ReNcell CX (cell line): Measurements from ENCODE around the gene EPDR1.

GRCh38 chr7:37210964-37211604 lies 237.6 kb downstream of the ELMO1 start:
- PRO-cap, result no peak

DNA sequence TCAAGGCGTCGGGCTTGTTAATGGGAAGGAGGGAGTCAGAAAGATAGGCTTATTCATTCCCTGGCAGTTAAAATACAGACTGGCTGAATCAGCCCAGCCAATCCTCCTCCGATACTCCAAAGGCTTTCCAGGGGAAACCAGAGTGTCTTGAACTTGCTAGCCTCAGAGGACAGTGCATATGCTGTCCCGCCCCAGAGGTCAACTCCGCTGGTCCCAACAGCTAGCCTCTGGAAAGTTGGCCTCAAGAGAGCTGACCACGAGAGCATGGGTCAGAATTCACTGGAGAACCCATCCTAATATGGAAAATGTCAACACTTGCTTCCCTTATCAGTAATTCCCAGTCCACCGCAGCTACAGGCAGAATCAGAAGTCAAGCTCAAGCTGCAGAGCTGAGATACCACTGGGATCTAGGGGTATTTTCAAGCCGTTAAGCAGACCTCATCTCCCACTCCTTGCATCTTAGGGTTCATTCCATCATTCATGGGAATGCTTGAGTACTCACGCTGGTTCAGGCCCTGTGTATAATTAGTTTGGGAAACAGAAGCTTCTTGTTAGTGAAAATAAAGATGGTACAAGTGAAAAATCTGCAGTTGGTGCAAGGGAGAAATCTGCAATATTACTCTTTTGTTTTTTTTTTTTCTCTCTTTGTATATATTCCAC lies 42.9 kb downstream of the ELMO1 start:
- PRO-cap, result no peak

- PRO-cap, result no peak
Measured at GRCh38 chr7:37416913-37417546, 31.6 kb downstream of the ELMO1 start.

DNA sequence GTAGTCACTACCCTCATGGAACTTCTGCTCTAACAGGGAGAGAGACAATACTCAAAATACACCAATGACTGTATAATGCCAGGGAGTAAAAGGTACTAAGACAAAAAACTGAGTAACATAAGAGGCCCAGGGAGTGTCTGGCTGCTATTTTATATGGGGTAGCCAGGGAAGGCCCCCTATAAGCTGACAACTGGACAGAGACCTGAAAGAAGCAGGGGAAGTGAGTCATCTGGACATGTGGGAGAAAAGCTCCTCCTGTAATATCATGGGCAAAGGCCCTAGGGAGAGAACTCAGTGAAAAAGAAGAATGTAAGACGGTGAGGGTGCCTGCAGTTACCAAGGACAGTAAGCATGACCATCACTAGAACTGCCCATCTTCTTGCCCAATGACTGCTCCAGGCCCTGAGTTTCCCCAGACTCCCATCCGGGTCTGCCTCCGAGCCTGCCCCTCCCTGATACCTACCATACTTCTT lies 2.4 kb downstream of the ELMO1 start:
- PRO-cap, result no peak

- PRO-cap, result no peak
Measured at GRCh38 chr7:37449549-37449930, 876 bp upstream of the ELMO1 start.

DNA sequence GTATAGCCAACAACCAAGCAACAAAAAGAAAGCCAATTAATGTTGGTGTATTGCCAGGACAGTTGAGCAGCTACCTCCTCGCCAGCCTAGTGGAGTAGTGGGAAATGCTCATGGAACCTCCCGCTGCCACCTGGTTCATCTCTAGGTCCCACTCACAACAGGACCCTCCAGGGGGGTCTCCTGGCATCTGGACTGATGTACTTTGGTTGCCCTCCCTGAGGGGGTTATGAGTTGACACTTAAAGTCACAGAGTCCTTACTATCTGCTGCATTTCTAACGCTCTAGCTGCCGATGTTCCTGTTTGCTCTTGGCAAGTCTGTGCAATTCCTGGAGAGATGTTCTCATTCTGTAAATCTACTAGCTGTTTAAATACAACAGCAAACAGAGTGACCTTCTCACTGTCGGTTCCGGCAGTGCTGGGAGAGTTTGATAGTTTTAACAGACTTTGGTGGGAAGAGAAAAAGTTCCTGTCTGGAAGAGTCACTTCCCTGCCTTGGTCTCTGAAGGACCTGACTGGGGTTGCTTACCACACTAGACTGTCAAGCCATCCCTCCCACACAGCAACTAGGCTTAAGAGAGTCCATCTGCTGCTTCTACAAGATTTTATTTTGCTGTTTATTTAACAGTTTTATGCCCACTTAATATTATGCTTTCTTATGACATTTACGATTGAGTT lies 63.2 kb upstream of the ELMO1 start:
- PRO-cap, result no peak

GRCh38 chr7:37920388-37921390 lies at the start of gene EPDR1:
Gene EPDR1 (plus strand): TSS chr7:37920640.
- PRO-cap, result unidirectional peak, plus-strand start at chr7:37920671; bidirectional peak, plus-strand start at chr7:37921146, minus-strand start at chr7:37921015

DNA sequence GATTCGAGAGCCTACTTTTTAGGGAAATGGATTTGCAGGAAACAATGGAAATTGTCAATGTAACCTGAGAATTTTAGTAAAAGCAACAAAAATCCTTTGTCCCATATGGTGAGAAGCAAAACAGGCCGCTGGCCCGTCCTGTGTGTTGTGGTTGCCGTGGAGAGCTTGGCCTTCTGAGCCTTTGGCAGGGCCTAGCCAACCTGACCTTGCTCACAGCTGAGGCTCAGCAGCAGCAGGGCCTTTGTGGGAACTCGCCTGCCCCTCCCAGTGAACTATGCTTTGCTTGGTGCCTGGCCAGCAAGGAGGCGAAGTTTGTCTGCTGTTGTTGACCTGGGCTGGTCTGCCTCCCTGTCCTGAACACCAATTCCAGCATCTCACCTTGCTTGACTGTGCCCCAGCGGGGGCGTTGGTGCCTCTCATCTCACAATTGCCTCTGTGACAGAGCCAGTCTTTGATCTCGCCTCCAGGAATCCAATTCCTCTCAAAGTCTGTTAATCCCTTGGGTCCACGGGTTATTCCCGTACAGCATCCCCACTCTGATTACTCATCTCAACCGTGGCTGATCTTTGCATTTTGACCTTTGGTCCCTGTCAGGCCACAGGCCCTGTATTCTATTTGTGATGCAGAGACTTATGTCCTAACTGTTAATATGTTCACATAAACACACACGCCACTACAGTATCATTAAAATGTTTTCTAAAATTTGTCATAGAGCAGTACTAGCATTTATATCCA lies 22.6 kb downstream of the EPDR1 start:
- PRO-cap, result no peak

DNA sequence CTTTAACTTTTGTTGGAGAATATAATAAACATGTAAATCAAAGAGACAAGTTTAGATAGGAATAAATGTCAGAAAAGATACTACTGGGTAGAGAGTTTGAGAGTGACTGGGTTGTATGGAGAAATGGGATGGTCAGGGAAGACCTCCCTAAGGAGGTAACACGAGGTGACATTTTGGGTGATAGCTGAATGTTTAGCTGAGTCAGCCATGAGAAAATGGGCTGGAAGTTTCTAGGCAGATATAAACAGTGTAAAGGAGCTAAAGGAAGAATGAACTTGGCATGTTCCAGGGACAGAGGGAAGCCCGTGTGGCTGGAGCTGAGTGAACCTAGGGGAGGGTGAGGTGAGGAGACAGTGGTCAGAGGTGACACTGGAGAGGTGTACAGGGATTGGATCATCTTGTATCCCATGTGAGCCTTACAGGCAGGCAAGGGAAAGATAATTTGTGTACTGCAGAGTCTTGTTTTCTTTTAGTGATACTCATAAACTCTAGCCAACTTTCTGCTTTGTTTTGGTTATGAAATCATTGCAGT lies 1.7 kb downstream of the STARD3NL start:
- PRO-cap, result no peak

GRCh38 chr7:38335188-38336175 lies 157.4 kb downstream of the STARD3NL start:
- PRO-cap, result no peak

- PRO-cap, result no peak
Measured at GRCh38 chr7:39014076-39014473, 36.4 kb downstream of the POU6F2 start.

DNA sequence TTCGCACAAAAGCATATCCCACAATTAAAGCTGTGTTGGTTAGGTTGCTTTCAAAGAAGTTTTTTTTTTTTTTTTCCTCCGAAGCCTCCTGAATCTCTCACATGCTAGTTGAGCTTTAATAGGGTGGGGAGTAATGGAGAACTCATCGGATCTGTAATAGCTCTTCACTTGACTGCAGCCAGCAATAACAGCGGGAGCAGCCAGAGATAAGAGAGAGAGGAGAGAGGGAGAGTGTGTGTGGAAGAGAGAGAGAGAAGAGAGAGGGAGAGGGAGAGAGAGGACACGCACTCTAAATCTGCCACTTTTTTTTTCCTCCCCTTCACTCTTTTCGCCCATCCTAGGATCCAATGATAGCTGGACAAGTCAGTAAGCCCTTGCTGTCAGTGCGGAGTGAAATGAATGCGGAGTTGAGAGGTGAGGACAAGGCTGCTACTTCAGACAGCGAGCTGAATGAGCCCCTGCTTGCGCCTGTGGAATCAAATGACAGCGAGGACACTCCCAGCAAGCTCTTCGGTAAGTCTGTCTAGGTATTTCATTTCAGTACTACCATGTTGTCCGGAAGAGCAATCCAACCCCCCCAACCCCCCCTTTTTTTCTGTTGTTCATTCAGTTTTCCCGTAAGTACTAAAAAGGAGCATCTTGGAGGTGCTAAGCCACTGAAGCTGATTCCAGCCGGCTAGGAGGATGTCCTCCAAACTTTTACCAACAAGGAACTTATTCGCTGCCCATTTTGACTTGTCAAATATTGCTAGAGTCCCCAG lies 108.0 kb downstream of the POU6F2 start:
- PRO-cap, result no peak

- PRO-cap, result no peak
Measured at GRCh38 chr7:39458315-39458743, 107.9 kb upstream of the YAE1 start.

- PRO-cap, result no peak
Measured at GRCh38 chr7:39624286-39624434, 788 bp downstream of the RALA start.

DNA sequence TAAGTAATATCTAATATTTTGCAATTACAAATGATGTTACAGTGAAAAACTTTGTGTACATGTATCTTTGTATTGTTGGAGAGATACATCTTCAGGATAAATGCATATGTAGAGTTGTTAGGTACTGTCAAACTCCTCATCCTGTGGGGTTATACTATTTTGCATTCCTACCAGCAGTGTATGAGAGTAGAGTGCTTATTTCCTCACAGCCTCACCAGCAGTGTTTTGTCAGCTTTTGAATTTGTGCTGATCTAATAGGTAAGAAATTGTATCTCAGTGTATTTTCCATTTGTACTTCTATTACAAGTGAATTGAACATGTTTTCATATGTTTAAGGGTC lies 5.6 kb downstream of the RALA start:
- PRO-cap, result no peak

GRCh38 chr7:39949304-39949969 lies 619 bp upstream of the CDK13 start:
- PRO-cap, result bidirectional peak, plus-strand start at chr7:39949801, minus-strand start at chr7:39949462

DNA sequence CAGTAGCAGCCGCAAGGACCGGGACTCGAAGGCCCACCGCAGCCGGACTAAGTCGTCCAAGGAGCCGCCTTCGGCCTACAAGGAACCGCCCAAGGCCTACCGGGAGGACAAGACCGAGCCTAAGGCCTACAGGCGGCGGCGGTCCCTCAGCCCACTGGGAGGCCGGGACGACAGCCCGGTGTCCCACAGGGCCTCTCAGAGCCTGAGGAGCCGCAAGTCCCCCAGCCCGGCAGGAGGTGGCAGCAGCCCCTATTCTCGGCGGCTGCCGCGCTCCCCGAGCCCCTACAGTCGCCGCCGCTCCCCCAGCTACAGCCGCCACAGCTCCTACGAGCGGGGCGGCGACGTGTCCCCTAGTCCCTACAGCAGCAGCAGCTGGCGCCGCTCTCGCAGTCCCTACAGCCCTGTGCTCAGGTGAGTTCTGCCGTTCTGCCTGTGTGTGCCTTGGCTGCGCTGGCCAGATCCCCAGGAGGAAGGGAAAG lies 1.4 kb downstream of the CDK13 start:
- PRO-cap, result no peak

GRCh38 chr7:39980986-39981521 lies 31.0 kb downstream of the CDK13 start:
- PRO-cap, result no peak

- PRO-cap, result no peak
Measured at GRCh38 chr7:40135612-40135858, 730 bp downstream of the SUGCT start.

- PRO-cap, result no peak
Measured at GRCh38 chr7:40218649-40219033, 83.8 kb downstream of the SUGCT start.